Endometrial microvascular endothelial cells (primary cell): ENCODE data around the genes SLC43A3, TIMM10 and CNTF.

- RAMPAGE, long total RNA: no peak
These were observed 548 bp downstream of the TNKS1BP1 start for GRCh38 chr11:57324027-57324780.

DNA sequence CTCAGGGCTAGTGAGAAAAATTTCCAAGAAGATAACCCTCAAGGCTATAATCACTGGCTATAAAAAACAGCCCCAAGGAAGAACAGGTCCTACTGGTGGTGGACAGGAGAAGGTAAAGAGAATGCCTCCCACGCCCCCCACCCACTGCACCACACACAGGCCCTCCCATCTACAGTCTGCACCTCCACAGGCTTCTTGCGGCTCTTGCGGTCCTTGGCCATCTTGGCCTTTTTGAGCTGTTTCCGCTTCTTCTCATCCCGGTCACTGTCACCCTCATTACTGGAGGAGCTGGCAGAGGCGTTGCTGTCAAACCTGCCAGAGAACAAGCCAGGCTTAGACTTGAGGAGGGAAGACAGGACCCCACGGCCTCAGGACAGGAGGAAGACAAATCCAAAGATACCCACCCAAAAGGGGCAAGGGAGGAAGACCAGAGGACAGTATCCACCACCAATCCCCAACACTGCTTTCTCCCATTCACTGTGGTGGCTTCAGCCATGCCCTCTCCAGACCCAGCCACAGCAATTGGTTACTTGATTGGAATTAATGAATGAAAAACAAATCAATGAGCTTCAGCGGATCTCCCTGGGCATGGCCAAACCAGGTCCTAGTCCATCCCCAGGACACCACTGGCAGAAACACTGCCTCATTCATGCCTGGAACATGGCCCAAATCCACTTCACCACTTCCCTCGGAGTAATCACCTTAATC, 3.5 kb upstream of the TNKS1BP1 start:
- RAMPAGE, long total RNA: no peak

- RAMPAGE, long total RNA: start-site peak on the minus strand at chr11:57427080-57427130, 487 and 1,006 reads in 2 replicates
These were observed at the start of gene SLC43A3 for GRCh38 chr11:57426369-57427336. TSS of gene SLC43A3 (minus strand) at chr11:57427121.

- RAMPAGE, long total RNA: no peak
These were observed 20.2 kb downstream of the RTN4RL2 start for GRCh38 chr11:57480166-57481238.

DNA sequence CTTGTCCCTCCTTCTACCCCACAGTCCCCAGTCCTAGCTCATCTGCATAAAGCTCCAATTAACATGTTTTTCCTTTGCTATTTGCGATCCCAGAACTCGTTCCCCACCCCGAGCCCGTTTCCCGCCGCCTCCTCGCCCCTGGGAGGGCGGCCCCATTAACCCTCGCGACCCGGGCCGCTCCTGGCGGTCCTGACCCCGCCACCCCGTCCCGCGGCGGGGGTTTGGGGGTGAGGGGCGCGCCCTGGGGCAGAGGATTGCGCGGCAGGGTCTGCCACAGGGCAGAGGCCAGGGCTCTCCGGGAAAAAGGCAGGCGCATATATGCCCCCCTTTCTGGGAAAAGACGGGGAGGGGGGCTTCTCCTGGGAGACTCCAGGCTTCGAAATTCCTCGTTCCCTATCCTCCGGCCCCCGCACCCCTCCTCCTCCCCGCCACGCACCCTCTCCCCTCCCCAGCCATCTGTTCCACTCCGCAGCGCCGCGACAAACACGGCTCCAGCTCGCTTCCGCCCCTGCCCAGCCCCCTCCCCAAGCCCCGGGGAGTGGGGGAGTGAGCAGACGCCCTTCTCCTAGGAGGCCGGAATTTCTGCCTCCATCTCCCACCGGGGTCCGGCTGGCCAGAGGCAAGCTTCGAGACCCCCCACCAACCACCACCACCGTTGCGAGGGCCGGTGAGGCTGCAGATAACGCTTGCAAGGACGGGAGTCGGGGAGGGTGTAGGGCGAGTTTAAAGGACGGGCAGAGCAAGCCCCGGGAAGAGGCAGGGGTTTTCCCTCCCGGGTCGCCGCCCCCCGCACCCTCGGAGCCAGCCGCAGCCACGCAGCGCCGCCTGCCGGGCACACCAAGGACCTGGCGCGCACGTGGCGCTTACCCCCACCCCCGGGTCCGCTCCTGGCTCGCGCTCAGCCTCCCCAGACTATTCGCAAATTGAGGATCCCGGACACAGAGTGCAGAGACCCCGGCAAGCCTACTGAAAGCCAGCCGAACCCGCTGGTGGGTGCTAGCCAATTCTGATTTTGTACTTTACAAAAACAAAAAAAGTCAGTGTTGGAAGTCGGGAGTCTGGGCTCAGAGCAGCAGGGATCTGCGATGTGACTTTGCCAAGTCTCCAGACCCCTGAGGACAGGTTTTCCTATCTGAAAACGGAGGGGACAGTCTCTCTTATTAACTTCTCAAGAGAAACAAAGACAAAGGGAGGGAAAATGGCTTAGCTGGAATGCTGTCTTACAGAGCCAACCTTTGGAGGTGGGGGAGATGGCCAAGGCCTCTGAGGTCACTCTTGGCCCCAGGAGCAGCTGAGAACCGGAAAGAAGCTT, 22.5 kb downstream of the RTN4RL2 start:
- RAMPAGE, long total RNA: no peak

GRCh38 chr11:57485608-57486189, 25.4 kb downstream of the RTN4RL2 start:
- RAMPAGE, long total RNA: no peak

GRCh38 chr11:57493273-57494503, 21.8 kb downstream of the SLC43A1 start:
- RAMPAGE, long total RNA: no peak

DNA sequence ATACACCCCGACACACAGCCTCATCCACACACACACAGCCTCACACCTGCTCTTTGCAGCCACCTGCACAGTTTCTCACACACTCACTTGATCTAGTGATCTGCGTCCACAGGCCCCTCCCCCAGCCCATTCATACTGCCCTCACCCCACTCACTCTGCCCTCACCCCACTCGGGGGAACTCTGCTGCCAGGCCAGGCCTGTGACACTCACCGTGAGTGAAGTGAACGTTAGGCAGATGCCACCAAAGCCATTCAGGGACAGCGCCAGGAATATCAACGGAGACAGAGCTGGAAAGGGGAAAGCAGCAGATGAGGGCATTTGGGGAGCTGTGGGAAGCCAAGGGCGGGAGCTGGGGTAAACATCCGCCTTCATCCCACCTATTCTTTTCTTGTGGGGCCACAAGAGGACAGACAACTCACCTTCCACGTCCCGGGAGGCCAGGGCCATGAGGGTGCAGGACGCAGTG, 14.9 kb downstream of the SLC43A1 start:
- RAMPAGE, long total RNA: no peak

DNA sequence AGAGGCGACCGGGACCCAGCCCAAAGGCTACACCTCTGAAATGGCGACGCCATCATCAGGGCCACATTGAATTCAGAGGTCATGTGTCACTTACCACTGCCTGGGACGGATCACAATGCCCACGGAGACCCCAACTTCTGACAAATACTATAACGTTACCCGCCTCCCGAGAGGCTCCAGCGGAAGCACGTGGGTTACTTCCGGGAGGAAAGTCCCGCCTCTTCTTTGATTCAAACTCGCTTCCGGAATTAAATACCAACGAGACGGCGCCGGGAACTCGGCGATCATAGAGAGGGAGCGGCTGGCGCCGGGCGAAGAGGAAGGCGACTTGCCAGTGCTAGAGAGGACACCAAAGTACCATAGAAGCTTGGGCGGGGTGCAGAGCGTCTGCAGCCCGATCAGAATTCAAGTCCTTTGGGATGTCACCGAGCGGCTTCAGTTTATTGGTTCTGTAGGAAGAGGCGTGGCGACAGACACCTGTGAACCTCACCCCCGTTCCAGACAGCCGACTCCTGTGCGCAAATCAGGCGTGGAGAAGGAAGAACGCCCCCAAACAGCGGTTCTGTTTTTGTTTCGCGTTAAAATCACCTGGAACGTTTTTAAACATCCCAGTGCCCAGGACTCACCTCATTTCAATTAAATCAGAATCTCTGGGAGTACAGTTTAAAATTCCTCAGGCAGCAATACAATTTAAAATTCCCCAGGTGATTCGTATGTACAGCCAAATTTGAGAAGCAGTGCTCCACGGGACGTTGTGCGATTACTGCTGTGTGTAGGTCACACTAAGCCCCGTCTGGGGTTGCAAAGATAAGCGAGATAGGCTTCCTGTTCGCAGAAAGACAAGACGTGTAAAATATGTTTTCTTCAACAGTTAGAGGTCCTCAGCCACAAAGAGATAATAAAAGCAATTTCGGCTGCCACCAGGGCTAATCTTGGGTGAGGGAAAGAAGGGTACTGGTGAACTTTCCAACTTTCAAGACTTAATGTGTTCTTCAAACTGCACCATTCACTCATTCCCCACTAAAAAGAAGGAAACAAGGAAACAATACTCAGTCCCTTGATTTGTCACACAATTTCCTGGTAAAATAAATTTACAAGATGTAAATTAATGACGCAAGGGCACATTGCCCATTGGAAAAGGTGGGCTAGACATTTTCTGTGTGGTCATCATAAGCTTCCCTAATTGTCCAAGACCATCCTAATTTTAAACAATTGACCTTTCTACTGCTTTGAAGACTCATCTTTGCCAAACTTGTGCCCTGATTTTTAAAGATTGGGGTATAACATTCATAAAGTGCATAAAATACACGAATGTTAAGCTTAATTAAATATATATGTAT, at the start of gene TIMM10:
Gene TIMM10, minus strand, starts transcription at position 191 of the 1,340 bp plus-strand sequence.
- RAMPAGE, long total RNA: start-site peak on the minus strand centred at position 172 of the sequence, 67 bp wide, 578 and 242 reads in 2 replicates

DNA sequence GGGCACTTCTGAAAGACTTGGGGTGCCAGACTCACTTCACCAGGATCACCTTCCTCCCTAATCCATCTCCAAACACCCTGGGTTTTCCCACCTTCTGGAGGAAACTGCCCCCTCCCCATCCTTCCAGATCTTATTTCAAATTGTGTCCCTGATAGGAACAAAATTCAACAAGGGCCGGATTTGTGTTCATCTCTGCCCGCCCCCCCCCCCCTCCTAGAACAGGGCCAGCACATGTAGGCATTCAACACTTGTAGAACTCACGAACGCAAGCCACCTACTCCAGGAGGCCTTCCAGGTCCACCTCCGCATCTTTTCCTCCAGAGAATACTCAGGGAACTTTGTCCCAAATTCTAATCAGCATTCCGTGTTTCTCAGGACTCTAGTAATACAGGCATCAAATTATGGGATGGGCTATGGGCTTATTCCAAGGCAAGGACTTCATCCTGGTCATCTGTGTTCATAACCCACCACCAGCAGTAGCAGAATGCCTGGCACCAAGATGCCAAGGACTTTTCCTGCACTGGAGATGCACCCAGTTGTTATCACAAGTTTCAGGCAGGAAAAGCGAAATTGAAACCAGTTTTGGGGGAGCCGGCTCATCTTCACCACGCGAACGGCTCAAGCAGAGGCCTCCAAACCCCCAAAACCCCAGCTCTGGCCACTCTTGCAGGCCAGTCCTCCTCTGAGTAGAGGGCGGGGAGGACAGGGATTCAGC, 566 bp downstream of the UBE2L6 start:
- RAMPAGE, long total RNA: no peak

DNA sequence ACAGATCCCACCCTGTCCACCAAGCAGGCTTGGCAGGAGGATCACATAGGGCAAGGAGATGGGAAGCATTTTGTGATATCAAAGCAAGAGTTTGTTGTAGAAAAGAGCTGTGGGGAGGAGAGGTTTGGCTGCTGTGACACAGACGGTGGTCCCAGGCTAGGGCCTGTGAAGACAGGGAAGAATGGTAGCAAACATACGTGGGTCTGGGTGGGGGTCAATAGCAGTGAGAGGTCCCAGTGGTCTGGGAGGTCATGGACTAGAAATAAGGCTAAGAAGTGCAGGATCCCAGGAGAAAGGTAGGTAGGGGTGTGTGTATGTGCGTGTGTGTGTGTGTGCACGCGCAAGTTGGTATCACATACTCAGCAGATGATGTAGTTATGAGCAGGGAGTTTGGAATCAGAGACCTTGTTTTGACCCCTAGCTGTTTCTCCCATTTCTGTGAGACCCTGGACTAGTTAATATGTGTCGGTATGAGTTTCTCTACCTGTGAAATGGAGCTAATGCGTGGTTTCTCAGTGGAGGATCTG, 1.2 kb downstream of the SERPING1 start:
- RAMPAGE, long total RNA: no peak

GRCh38 chr11:57652688-57653318, 3.1 kb upstream of the YPEL4 start:
- RAMPAGE, long total RNA: no peak

DNA sequence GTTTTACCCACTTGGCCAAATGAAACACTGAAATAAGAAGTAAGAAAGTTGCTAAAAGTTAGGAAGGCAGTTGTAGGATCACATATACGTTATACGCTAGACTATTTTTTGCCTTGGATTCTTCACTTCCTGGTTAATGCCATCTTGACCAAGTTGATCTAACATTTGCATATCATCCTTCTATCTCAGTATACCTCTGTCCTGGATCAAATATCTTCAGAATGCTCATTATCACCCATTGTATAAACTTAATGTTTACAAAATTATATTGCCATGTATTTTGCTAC, 893 bp downstream of the ZDHHC5 start:
- RAMPAGE, long total RNA: no peak

GRCh38 chr11:57682849-57683457, 15.0 kb downstream of the ZDHHC5 start:
- RAMPAGE, long total RNA: no peak

DNA sequence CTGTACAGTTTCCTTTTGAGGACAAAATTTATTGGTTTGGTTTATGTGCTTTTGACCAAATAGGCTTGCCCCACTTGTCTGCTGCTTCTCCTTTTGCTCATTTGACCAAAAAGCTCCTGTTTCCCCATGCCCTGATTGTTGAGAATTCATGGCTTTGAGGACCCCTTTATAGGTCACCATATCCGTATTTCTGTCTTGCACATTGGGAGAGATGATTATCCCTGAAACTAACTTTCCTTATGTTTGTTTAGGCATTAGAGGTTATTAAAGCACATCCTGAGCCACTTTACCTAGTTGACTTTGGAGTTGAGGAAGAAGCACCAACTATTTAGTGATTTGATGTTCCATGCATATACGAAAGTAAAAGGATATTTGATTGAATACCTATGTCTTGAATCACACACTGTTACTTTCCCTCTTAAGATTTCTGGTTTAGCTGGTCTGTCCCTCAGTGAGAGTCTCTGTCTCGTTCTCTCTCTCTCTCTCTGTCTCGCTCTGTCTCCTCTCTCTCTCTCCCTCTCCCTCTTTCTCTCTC, 10.8 kb downstream of the CTNND1 start:
- RAMPAGE, long total RNA: no peak

GRCh38 chr11:57822586-57823734, 61.4 kb downstream of the CTNND1 start:
- RAMPAGE, long total RNA: no peak

- RAMPAGE, long total RNA: no peak
These were observed 71.5 kb downstream of the CTNND1 start for GRCh38 chr11:57833073-57833461.

GRCh38 chr11:58578655-58579047, 212 bp upstream of the ZFP91 start:
- RAMPAGE, long total RNA: start-site peak on the plus strand at chr11:58578733-58578809, 7 and 16 reads in 2 replicates

DNA sequence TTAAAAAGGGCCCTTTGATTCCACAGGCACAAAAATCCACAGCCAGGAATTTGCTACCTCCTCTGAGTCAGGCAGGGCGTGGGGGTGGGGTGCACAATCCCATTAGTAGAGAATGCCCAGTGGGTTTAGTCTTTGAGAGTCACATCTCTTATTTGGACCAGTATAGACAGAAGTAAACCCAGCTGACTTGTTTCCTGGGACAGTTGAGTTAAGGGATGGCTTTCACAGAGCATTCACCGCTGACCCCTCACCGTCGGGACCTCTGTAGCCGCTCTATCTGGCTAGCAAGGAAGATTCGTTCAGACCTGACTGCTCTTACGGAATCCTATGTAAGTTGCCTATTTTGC, at the start of gene CNTF:
Gene CNTF, plus strand, starts transcription at position 128 of the 347 bp plus-strand sequence.
- RAMPAGE, long total RNA: no peak

GRCh38 chr11:58674522-58675016, 52.1 kb downstream of the CNTF start:
- RAMPAGE, long total RNA: no peak